Metastatic Pancreatic Carcinoma in the Ovary (tissue), 1 donor: Measurements from ENCODE around the gene GPC5.

- PRO-cap: no peak
Measured at GRCh38 chr13:79440943-79441584, 35.0 kb upstream of the RBM26 start.

GRCh38 chr13:79524420-79524770, 43.4 kb downstream of the NDFIP2 start:
- PRO-cap: no peak

DNA sequence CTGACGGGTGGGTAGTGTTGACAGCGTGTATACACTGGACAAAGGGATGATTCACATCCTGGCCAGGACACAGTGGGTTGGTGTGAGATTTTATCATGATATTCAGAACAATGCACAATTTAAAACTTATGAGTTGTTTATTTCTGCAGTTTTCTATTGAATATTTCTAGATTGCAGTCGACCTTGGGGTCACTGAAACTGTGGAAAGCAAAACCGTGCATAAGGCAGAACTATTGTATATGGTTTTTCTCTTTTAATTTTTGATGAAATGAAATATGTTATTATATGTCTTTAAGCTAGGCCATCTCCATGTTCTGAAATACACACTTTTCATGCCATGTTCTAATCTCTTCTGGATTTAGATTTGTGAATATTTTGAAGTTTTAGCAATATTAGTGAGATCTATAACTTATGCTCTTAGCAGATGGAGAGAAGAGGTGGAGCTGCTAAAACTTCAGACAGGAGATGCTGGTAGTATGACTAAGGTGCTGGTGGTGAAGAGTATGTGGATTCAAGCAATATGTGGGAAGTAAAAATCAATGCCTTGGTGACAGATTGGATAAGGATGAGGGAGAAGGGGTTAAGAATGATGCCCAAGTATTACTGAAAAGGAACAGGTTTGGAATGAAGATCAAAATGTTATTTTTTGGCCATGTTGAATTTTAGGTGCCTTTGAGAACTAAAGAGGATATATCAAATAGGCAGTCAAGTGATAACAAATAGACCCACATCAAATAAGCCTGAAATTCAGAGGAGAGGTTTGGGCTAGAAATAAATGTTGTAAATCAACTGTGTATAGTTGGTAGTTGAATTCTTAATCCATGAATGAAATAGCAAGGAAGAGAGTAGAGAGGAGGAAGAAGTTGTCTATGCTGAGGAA, 44.9 kb downstream of the NDFIP2 start:
- PRO-cap: no peak

DNA sequence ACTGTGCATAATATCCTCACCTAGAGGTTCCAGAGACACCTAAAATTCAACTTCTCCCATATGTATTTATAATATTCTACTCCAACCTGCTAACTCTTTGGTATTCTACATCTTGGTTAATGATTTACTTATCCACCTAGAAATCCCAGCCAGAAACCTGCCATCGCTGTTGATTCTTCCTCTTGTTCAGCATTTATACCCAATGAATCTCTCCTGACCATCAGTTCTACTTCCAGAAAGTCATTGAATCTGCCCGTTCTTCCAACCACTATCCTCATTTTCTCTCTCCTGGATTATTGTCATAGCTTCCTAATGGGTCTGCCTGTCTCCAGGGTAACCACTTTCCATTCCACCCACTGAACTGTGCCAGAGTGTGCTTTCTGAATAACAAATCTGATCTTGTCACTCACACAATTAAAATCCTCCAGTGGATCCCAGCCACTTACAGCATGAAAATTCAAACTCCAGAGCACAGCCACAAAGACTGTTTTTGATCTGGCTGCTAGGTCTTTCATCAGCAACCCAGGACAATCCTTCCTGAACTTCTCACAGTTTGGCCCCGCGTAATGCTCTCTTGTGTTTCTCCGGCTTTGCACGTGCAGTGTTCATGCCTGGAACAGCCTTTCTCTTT, 330.6 kb downstream of the SPRY2 start:
- PRO-cap: unidirectional peak, minus-strand start at position 245 of the sequence

DNA sequence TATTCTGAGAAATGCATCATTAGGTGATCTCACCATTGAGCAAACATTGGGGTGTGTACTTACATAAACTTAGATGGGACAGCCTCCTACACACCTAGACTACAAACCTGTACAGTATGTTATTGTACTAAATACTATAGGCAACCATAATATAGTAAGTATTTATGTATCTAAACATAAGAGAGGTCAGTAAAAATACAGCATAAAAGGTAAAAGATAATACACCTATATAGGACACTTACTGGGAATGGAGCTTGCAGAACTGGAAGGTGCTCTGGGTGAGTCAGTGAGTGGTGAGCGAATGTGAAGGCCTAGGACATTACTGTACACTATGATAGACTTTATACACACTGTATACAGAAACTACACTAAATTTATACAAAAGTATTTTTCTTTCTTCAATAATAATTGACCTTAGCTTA, 254.5 kb downstream of the SPRY2 start:
- PRO-cap: no peak

DNA sequence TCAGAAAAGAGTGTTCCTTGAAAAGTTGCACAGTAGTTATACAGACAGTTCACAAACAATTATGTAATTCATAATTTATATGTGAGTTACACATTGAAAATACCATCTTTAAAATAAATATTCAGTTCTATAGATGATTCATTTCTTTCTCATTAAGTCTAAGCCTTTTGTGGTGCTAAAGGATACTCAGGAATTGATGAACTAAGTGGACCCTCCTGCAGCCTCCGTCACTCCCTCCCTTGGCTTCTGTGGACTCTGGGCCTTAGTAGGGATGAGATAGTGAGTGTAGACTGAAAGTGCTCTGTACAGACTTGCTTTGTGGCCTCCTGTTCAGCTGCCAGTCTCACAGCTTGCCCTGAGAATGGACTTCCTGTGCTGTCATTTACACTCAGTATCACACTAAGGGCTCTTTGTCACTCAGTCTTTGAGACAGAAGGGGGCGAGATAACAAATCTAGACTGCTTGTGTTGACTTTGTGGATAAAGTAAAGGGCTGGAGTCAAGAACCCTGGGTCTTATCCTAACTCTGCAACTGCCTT, 20.8 kb upstream of the SPRY2 start:
- PRO-cap: no peak

GRCh38 chr13:80458516-80459047, 117.7 kb upstream of the SPRY2 start:
- PRO-cap: no peak

DNA sequence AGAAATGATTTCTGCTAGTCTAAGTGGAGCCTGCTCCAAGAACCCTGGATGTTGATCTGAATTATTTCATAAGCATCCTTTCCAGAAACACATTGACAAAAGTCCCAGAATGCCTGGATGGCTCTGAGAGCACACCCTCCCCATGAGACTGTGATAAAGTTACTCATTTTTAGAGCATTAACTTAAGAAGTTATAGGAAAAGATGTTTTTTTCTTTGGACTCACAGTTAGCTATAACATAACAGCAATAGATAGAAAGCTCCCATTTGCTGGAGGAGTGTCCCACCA, 559.7 kb upstream of the SPRY2 start:
- PRO-cap: no peak

DNA sequence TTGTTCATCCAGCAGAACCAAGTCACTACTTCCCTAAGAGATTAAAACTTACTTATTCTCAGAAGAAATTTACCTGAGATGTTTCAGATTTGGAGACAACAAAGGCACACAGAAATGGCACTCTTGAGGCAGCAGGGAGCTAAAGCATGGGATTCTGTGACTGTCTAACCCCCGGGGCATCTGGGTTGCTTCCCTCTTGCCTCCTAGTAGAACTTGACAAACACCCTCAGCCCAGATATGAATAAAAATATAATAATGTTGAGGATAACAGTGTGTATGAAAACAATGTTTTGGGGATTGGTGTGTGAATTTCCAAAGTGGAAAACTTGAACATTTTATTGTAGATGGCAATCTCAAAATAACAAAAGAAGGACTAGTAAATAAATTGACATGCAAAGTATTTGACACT, 1393.6 kb upstream of the SPRY2 start:
- PRO-cap: no peak

GRCh38 chr13:82417697-82418029, 1464.6 kb downstream of the SLITRK1 start:
- PRO-cap: no peak

DNA sequence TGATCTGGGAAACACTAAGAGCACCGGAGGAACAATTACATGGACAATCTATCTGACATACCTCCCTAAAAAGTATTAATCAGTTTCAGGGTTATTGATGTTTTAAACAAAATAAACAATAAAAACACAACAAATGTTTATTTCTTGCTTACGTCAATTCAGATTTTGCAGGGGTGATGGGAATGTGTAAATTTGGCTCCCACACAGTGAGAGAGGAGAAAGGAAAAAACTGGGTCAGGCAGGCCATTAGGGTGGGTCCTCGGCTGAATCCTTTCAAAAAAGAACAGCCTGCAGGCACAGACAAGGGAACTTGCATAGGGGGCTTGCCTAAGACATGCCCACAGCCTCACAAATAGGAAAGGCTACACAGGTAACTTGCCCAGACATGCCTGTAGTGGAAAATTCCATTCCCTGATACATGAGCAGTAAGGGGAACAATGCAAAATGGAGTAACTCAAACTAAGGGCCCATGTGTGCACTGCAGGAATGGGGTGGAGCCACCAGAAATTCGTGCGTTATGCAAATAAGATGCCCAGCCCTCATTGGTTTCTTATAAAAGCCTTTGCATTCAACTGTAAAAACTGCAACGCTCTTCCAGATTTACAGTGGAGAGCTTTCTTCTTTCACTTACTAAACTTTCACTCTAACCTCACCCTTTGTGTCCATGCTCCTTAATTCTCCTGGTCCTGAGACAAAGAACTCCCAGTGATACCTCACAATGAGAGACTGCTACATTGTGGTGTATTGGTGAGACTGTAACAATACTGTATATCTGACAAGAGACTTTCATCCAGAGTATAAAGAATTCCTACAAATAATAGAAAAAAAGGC, 59.4 kb upstream of the SLITRK1 start:
- PRO-cap: no peak

DNA sequence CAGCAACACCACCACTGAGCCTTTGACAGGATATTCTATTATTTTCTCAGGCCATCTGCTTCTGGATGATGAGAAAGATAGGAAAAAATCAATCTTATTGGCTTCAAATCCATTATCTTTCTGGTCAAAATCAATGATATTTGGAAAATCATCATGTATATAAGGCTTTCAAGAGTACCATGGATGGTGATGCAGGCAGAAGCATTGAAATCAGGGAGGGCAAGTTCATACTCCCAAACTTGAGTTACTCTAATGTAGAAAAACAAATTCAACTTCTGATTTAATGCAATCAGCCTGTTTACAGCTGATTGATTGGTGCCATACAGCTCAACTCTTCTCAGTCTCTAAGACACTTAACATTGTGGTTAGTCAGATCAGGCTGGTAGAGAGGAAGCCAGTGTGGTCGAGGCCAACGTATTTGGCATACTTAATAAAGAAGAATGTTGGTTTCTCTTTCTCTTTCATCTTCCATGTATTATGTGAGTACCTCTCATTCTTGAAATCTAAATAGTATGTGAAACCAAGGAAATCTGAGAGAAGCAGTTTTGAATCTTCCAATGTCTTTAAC, 254.9 kb upstream of the SLITRK1 start:
- PRO-cap: no peak

DNA sequence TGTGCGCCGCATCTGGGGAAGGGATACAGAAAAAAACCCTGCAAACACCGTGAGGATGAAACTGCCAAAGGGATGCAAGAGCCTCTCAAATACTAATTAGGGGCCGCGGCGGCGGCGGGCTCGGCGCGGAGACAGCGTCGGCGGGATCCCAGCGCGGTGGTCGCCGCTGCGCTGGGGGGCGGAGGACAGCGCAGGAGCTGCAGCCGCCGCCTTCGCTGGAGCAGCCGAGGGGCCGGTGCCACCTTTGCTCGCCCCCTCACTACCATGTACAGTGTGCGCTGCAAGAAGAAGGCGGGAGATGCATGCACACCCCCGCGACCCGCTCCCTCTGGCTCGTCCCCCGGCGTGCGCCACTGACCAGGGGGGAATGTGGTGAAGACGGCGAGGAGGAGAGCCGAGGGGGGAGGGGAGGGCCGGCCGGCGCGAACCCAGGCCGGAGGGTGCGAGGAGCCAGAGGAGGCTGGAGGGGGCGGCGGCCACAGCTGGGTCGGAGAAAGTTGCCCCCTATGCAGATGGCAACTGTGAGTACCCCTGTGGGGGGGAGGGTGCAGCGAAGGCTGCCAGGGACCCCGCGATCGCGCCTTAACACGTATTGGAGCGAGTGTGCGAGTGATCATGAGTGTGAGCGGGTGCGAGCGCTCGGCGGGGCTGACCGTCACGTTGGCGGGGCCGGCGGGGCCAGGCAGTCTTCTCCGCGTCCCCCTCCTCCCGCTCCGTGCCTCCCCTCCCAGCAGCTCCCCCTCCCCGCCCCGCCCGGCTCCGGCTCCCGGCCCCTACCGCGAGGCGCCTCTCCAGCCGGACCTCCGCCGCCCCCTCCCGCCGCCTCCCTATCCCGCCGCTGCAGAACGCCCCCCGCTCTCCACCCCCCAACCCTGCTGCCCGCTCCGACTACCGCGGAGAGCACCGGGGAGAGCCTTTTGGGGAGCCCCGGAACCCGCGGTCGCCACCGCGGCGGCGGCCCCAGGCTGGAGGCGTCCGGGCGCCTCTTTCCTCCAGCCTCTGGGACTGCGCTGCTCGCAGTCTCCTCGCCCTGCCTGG, 837 bp downstream of the SLITRK5 start:
- PRO-cap: no peak

DNA sequence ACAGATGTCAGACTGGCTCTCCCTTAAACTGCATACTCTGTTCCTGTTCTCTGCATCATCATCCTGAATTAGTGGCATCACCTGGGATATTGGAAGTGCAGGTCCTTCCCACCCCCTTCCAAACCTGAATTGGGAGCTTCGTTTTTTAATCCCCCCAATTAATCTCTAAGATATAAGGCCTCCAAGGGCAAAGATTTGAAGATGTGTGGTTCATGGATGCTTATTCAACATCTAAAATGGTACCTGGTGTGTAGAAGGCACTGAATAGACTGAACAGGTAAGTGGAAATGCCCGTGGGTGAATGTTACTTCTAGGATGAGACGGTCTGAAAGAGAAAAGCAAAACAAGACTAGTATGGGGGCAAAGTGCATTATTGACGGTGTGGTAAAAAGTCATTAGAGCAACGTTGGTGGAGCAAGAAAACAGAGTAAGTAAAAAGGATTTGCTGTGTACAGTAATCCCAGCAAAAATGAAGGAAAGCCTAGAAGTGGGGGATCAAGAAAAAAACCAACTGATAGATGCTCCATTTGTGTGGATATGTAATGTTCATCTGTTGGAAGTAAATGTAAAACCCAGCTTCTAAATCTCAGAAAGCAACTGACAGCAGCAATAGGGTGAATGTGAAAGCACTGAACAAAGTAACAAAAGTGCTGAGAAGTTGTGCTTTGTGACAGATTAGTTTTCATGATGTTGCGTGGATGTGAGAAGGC, 41.2 kb upstream of the GPC5 start:
- PRO-cap: no peak

DNA sequence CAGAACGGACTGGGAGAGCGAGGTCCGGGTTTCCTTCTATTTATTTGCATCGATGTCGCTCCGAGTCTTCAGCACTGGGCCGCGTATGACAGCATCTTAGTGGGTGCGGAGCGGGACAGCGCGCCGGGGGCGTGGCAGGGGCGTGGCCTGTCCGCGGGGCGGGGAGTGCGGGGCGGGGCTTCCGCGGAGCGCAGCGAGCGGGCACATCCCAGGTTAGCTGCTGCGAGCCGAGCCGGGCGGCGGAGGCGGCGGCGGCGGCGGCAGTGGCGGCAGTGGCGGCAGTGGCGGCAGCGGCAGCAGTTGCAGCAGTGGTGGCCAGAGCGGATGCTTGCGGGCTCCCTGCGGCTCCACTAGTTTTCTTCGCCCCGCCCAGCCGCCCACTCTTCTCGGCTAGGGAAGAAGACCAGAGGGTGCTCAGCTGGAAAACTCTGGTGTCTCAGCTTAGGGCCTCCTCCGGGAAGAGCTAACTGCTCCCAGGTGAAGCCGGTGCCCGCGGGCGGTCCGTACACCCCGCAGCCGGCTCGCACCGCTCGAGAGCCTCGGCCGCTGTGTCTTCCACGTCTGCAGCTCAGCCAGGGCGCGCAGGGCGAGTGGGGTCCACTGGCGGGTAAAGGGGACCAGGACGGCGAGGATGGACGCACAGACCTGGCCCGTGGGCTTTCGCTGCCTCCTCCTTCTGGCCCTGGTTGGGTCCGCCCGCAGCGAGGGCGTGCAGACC, at the start of gene GPC5:
TSS of gene GPC5 (plus strand) at position 206 of the 718 bp plus-strand sequence.
- PRO-cap: bidirectional peak, plus-strand start at position 299 of the sequence, minus-strand start at position 72 of the sequence

- PRO-cap: no peak
Measured at GRCh38 chr13:93231907-93232128, 5.2 kb downstream of the GPC6 start.

DNA sequence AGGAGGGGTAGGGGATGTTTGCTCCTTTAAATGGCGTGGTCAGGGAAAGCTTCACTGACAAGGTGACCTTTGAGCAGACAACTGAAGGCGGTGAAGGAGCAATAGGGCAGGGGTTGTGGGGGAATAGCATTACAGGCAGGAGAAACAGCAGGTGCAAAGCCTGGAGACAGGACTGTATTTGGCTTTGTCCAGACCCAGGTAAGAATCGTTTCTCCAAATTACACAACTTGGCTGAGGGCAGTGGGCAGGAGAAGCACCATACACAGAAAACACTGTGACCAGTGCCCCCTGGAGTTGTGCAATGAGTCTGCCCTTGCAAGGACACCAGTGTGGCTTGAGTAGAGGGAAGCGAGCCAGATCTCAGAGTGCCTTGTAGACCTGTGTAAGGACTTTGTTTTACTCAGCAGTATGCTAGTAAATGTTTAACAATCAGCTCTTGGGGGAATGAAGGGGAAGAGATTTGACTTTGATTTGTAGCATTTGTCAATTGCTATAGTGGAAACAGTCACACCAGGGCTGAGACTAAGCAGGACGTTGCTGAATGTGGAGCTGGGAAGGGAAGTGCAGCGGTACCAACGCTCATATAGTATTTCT, 360.0 kb downstream of the DCT start:
- PRO-cap: no peak

DNA sequence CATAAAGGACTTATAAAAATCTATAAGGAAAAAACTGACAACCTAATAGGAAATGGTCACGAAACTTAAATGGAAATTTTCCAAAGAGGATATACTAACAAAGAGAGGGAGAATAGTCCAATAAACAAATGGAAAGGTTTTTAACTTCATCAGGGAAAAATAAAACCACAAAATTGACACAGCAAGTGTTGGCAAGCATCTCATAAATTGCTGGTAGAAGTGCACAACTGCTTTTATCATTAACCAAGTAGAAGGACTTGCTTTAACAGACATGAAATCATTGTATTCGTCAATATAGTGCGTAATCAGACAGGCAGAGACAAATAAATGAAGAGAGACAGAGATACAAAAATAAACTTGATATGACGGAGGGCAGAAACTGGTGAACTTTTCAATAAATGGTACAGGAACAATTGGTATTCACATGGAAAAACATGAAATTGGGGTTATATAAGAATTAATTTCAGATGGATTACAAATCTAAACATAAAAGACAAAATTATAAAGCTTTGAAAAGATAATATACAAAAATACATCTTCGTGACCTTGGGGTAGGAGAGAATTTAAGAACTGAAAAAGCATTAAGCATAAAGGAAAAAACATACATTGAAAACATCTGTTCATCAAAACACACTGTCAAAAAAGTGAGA, 7.3 kb downstream of the TGDS start:
- PRO-cap: no peak

GRCh38 chr13:94594386-94594896, 1.5 kb downstream of the TGDS start:
- PRO-cap: no peak

DNA sequence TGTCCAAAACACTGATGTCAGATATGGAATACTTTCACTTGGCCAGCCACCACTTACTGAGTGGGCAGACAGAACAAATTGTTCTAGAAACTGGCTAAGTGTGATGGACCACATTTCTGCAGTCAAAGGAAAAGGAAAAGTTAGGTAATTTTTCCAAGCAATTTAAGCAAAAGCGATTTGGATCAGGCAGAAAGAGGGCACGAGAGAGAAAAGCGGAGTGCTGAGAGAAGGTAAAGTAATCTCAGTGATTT, 137.9 kb upstream of the SOX21 start:
- PRO-cap: no peak